Measurements from ENCODE around the genes SLC45A2 and TTC23L.

GRCh38 chr5:32399872-32400304, 44.7 kb downstream of the ZFR start:
- RRBS, result no CpG with 5 or more reads among the region's 4 CpGs
CAGE:
- cytosol, long polyA plus RNA, result no peak
- long polyA plus RNA, result no peak
- nucleus, long polyA plus RNA, result no peak

DNA sequence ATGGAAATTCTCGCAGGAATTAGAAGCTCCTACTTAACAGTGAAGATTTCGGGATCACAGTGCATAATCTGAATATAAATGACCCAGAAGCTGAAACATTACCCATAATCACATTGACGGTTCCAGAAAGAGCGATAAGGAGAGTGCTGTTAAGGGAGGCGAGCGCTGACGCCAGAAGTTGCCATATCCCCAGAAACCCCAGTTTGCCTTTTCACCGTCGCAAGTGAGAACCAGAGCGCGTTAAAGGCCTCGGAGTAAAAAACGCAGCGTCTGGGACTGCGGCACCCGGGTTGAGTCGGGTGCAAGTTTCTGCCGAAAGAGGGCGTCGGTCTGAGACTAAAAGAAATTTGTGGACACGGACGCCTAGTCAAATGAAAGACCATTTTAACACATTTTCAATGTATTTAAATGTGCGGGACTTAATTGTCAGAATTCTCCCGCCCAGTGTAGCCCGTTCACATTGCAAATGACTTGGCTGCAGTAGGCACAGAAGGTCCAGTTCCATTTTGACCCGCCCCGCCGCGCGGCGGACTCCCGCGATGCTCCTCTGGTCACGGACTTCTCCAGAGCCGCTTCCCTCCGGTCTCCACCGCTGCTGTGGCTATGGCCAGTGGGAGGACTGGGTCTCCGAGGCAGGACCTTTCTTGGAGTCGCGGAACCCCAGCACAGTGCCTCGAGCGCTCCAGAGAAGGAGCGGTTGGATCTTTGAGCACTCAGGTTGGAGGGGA, 1.4 kb upstream of the NPR3 start:
- RRBS, result no CpG with 5 or more reads among the region's 43 CpGs
CAGE:
- cytosol, long polyA plus RNA, result no peak
- long polyA plus RNA, result no peak
- nucleus, long polyA plus RNA, result no peak

DNA sequence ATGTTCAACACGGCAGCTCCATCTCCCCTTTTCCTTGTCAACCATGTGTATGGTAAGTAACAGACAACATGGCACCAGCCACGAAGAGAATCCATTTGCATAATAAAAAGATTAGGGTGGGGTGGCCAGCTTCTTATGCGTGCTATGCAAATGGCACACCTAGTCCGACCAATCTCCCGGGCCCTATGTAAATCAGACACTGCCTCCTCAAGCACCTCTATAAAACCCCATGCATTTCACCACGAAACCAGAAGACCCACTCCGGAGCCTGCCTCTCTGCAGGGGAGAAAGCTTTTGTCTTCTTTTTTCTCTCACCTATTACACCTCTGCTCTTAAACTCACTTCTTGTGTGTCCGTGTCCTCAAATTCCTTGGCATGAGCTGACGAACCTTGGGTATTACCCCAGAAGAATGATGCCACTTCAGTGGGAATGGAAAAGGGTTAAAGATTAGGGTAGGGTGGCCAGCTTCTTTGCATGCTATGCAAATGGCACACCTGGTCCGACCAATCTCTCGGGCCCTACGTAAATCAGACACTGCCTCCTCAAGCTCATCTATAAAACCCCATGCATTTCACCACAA, 202.0 kb downstream of the NPR3 start:
- RRBS, result 41% methylated on average over 3 of the region's 12 CpGs
CAGE:
- cytosol, long polyA plus RNA, result no peak
- long polyA plus RNA, result no peak
- nucleus, long polyA plus RNA, result no peak

GRCh38 chr5:32990741-32991147, 279.6 kb downstream of the NPR3 start:
- RRBS, result no CpG with 5 or more reads among the region's 8 CpGs
CAGE:
- cytosol, long polyA plus RNA, result no peak
- long polyA plus RNA, result no peak
- nucleus, long polyA plus RNA, result no peak

DNA sequence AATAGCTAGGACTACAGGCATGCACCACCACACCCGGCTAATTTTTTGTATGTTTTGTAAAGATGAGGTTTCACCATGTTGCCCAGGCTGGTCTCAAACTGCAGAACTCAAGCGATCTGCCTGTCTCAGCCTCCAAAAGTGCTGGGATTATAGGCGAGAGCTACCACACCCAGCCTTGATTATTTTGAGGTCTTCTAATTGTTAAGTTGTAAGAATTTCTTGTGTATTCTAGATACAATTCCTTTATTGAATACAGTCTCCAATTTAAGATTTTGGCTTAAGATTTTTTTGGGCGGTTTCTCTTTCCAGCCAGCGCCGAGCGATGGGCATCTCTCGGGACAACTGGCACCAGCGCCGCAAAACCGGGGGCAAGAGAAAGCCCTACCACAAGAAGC, 278.9 kb upstream of the TARS1 start:
- RRBS, result no CpG with 5 or more reads among the region's 11 CpGs
CAGE:
- cytosol, long polyA plus RNA, result start-site peak on the plus strand centred at position 296 of the sequence, 10 bp wide, 10 and 16 reads in 2 replicates
- long polyA plus RNA, result no peak
- nucleus, long polyA plus RNA, result no peak

GRCh38 chr5:33319758-33320212, 121.0 kb upstream of the TARS1 start:
- RRBS, result no CpG with 5 or more reads among the region's 2 CpGs
CAGE:
- cytosol, long polyA plus RNA, result no peak
- long polyA plus RNA, result no peak
- nucleus, long polyA plus RNA, result no peak

DNA sequence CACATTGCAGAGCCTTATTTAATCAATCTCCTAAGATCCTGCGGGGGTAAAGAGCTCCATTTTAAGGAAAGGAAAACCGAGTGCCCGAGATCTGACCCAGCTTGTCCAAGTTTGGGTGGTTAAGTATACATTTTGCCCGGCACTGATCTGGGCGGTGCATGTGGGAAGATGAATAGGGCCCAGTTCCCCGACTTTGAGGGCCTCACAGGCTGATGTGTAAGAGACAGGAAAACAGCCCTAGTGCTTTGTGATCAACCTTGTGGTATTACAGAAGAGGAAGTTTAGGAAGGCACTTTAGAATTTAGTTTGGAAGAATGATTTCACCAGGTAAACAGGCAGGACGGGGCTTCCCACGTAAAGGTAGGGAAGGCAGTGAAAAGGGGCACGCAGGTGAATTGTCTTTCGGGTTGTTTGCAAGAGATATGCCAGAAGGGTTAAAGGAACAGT, 763 bp downstream of the TARS1 start:
- RRBS, result no CpG with 5 or more reads among the region's 10 CpGs
CAGE:
- cytosol, long polyA plus RNA, result no peak
- long polyA plus RNA, result no peak
- nucleus, long polyA plus RNA, result no peak

GRCh38 chr5:33984380-33985016, at the start of gene SLC45A2:
Gene SLC45A2 (minus strand): TSS chr5:33984693.
- RRBS, result no CpG with 5 or more reads among the region's 15 CpGs
CAGE:
- cytosol, long polyA plus RNA, result no peak
- long polyA plus RNA, result no peak
- nucleus, long polyA plus RNA, result no peak

DNA sequence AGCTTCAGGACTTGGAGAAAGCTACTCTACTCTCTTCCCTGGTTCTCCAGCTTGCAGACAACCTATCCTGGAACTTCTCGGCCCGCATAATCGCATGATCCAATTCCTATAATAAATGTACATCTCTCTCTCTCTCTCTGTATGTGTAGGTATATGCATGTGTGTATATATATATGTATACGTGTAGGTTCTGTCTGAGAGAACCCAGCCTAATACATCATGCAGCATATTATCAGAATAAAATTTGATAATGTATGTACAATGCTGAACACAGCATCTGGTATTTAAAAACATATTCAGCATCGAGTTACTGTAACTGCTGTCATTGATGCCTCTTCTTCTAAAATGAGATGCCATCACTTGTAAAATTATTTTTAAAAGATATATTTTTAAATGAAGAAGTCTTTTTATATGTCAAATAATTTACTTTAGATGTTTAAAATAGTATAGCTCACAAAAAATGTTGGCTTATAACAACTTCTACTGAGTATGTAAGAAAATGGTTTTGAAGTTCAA, 122.3 kb upstream of the C1QTNF3 start:
- RRBS, result no CpG with 5 or more reads among the region's 5 CpGs
CAGE:
- cytosol, long polyA plus RNA, result no peak
- long polyA plus RNA, result no peak
- nucleus, long polyA plus RNA, result no peak

DNA sequence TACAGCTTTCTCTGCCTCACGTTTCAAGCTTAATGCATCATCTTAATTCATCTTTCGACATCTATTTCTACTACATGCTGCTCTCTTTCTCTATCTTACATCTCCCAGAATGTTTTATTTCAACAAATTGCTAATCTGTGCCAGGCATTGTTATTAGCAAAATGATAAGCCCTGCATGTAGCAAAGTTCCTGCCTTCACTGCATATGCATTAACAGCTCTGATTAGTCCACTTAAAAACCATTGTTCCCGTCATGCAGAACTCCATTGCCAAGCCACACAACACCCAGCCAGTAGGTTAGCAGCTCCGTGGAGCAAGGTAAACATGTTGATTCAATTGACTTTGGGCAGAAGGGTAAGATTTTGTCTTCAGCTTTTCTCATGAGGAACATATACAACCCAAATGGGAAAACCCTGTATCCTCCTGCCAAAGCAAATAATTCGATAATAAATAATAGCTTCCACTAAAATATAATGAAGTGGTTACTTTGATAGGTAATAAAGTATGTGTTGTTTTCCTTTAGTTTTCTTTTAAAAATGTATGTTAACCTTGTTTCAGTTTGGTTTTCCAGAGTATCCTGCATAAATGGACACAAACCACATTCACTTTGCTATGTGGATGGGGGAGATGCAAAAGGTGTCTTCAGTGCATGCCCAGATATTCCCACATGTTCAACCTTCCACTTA, 124.4 kb upstream of the C1QTNF3 start:
- RRBS, result no CpG with 5 or more reads among the region's 5 CpGs
CAGE:
- cytosol, long polyA plus RNA, result no peak
- long polyA plus RNA, result no peak
- nucleus, long polyA plus RNA, result no peak

DNA sequence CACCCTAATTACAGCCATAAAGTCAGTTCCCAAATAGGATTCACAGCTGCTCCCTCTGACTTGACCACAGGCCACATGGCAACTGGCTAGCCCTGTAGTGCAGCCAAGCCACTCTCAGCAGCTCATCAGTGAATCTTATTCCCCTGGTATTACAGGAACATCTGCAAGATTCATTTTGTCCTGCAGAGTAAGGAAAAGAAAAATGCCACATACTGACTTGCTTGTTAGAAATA, 244.7 kb upstream of the RAI14 start:
CAGE:
- cytosol, long polyA plus RNA, result no peak
- long polyA plus RNA, result no peak
- nucleus, long polyA plus RNA, result no peak

CAGE:
- cytosol, long polyA plus RNA, result no peak
- long polyA plus RNA, result no peak
- nucleus, long polyA plus RNA, result no peak
These were observed 172.0 kb upstream of the RAI14 start for GRCh38 chr5:34484094-34484536.

GRCh38 chr5:34498775-34499522, 157.2 kb upstream of the RAI14 start:
- RRBS, result no CpG with 5 or more reads among the region's 7 CpGs
CAGE:
- cytosol, long polyA plus RNA, result no peak
- long polyA plus RNA, result no peak
- nucleus, long polyA plus RNA, result no peak

DNA sequence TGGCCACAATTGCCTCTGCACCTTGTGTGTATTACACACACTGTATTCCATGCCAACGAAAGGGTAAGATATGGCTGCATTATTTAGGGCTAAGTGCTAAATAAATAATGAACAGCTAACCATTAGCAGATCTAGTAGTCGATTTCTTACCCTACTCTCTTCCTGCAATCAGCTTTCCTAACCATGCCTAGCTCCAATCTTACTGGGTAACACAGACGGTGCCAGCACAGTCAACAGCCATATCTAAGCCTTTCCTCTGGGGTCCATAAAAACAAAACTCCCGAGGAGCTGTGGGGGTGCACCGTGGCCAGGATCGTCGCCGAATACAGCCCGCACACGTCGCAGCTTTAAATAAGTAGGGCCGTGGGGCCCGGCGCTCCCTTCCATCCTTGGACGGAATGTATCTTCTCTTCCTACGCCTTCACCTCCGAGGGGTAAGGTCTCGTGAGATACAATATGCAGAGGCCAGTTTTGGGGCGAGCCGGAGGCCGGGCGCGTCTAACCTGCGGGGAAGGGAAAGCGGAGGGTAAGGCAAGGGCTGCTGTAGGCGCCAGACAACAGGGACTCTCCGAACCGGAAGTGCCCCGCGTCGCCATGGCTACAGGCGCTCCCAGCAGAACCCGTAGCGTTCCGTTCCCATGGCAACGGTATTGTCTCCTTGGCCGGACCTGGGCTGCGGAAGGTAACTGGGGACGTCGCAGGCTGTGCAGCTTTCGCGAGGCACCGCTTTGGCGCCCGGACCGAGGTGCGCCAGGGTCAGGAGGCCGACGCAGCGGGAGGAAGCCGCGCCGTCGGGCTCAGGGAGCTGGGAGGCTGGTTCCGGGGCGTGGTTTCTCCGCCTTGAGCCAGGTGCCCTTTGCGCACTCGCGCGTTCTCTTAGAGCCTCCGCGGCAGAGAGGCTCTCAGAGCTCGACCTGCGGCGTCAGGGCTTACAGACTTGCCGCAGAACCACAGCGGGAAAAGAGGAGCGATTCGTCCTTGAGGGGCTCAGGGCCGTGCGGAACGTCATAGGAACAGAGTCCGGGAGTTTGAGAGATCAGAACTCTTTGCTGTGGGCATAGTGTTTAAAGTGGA, at the start of gene TTC23L:
TTC23L (plus strand) TSS at position 650 of the 1,074 bp plus-strand sequence.
- RRBS, result 3% methylated on average over 36 of the region's 74 CpGs
CAGE:
- cytosol, long polyA plus RNA, result no peak
- long polyA plus RNA, result no peak
- nucleus, long polyA plus RNA, result no peak

- RRBS, result no CpG with 5 or more reads among the region's 3 CpGs
CAGE:
- cytosol, long polyA plus RNA, result no peak
- long polyA plus RNA, result no peak
- nucleus, long polyA plus RNA, result no peak
These were observed 6.6 kb downstream of the DNAJC21 start for GRCh38 chr5:34936041-34936315.

- RRBS, result no CpG with 5 or more reads among the region's 5 CpGs
CAGE:
- cytosol, long polyA plus RNA, result no peak
- long polyA plus RNA, result no peak
- nucleus, long polyA plus RNA, result no peak
These were observed 95.2 kb upstream of the IL7R start for GRCh38 chr5:35761503-35761974.

GRCh38 chr5:35822382-35823027, 34.2 kb upstream of the IL7R start:
- RRBS, result no CpG with 5 or more reads among the region's 10 CpGs
CAGE:
- cytosol, long polyA plus RNA, result no peak
- long polyA plus RNA, result no peak
- nucleus, long polyA plus RNA, result no peak

- RRBS, result no CpG with 5 or more reads among the region's 9 CpGs
CAGE:
- cytosol, long polyA plus RNA, result no peak
- long polyA plus RNA, result no peak
- nucleus, long polyA plus RNA, result no peak
These were observed 20.8 kb downstream of the IL7R start for GRCh38 chr5:35877131-35878321.

DNA sequence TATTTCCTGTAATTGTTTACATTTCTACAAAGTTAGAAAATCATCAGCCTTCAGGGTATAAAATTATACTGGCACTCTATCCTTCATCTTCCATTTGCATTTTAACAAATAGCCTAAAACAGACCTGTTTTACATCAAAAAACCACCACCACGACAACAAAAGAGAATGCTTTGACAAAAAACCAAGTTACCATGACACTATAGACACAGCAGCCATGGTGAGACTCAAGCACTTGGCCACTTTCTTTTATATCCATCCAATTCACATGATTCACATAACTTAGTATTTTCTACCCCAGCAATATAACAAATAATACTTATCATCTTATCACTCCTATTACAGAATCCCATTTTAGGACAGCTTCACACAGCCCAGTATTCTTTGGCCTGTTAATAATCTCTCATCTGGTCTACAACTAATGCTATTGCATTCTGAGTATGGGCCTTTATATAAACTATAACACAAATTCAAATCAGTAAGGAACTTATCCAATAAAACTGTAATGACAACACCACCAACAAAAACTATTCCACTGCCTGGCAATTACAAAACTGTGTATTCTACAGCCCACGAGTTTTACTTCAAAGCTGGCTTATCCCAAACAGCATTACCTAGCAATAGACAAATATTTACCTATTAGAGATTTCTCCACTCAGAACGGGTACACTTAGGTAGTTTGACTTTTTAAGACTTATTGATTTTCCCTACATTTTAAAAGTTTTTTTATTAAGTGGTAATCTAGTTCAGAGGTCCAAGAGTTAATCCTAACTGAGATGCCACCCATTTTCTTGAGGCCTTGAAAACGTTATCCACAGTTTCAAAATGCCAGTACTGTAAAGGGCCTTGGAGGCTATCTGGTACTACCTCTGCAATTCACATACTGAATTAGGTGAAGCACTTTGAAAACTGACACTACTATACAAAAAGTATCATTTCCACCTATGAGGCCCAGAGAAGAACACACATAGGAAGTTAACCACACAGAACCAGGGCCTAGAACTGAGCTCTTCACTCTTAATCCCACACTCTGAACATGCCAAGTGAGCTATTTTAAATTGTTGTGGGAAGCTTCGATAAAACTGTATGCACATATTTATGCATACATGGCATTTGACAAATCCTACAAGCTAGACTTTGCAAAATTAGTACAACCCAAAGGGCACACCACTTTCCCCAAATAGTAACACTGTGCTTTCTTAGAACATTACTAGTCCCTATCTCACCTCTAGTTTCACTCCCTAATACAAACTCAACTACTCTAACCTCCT, 2.4 kb downstream of the NADK2 start:
- RRBS, result no CpG with 5 or more reads among the region's 5 CpGs
CAGE:
- cytosol, long polyA plus RNA, result no peak
- long polyA plus RNA, result no peak
- nucleus, long polyA plus RNA, result no peak

GRCh38 chr5:36240722-36241725, 701 bp downstream of the NADK2 start:
- RRBS, result 1% methylated on average over 42 of the region's 78 CpGs
CAGE:
- cytosol, long polyA plus RNA, result no peak
- long polyA plus RNA, result no peak
- nucleus, long polyA plus RNA, result start-site peak on the minus strand at chr5:36241580-36241689, 104 and 139 reads in 2 replicates